Endothelial cell (in vitro differentiated cells): Measurements from ENCODE around the genes ABTB2 and ELF5.

- PRO-cap: no peak
These were observed 1.8 kb downstream of the CSTF3 start for GRCh38 chr11:33159484-33159873.

- PRO-cap: no peak
These were observed 17.3 kb upstream of the CSTF3 start for GRCh38 chr11:33178497-33178998.

DNA sequence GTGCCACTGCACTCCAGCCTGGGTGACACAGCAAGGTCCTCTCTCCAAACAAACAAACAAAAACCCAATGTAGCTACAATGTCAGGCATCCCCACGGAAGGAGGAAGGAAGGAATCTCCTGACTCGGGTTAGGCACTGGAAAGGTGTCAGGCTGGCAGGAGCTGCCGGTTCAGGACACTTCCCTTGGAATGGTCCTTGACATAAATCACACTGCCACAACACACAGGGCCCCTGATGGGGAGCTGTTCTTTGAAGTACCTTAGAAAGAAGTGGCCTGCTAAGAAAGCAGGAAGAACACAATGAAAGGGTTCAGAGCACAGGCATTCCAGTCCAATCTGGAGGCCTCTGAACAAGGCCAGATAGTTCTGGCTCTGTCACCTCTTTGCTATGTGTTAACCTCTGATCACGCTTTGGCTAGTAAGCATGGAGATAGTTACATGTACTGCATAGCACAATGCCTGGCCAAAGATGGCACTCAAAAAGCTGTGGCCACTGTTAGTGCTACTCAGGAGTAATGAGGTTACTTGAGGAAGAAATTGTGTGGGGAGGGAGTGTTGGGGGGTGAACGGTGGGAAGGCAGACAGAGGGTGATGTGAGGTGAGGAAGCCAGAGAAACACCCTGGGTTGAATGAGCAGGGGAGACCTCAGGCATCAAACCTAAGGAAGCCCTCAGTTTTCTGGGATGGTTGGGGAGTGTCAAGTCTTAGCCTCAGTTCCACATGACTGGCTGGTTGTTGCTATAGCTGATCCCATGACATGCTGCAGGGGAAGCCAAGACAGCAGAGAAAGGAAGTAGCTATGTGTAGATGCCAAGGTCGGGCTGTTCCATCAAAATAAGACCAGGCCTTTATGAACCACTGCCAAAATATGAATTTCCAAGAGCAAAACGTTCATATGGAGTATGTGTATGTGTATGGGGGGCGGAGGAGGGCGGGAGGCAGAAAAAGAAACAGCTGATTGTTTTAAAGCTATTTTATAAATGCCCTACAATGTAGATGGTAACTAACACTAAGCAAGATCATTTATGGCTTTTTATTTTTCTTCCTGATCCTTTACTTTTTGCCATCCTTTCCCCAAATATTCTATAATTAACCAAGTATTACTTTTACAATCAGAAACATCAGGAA, 11.8 kb downstream of the CD59 start:
- PRO-cap: bidirectional peak, plus-strand start at position 328 of the sequence, minus-strand start at position 53 of the sequence

- PRO-cap: unidirectional peak, plus-strand start at chr11:33735469
These were observed 1.1 kb downstream of the CD59 start for GRCh38 chr11:33734933-33735740.

DNA sequence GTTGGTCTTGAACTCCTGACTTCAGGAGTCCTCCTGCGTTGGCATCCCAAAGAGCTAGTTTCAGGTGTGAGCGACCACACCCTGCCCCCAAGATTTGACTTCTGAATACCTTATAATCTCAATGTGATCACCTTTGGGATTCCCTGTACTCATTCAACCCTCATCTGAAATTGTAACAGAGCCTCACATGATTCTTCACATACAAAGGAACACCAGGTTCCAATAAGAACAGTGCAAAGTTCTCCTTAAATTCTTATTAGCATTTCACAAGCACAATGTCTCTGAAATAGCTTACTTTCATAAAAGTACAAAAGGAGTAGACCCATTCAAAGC, 17.4 kb downstream of the FBXO3 start:
- PRO-cap: no peak

DNA sequence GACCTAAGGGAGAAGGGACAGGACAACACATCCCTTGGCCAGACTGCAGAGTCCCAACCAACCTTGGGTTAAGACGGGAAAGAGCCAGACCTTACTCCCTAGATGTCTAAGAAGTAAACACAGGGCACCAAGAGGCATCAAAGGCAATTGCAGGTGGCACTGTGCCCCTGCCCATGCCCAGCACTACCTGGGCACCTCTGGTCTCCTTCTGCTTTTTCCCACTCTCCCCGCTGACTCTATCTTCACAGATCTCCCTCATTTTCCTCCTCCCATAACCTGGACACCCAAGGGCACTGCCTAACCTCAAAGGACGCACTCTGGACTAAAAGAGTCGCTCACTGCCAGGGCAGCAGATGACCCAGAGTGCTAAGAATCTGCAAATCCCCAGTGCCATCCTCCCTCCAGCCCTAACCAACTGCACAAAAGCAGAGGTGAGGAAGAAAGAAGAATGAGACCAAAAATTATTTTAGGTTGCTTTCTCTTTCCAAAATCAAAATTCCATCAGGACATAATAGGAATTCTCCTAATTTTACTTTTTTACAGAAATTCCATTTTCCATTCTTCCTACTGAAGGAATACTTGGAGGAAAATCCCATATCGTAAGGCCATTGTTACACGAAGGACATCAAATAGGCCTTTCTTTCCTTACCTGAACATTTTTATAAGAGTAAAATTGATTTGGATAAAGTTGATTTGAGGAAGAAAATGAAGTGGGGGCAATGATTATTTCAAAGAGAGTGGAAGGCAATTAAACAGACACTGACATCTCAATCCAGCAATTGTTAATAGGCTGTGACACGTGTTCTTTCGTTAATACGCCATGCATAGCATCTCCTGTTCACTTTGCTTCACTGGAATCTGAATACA, 26.7 kb downstream of the LMO2 start:
- PRO-cap: unidirectional peak, minus-strand start at position 657 of the sequence

GRCh38 chr11:33941461-33942147, 49.7 kb upstream of the LMO2 start:
- PRO-cap: no peak

DNA sequence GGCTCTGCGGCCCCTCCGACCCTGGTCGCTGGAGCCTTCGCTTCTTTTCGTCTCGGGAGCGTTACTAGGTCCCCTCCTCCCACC, 989 bp downstream of the CAPRIN1 start:
- PRO-cap: no peak

DNA sequence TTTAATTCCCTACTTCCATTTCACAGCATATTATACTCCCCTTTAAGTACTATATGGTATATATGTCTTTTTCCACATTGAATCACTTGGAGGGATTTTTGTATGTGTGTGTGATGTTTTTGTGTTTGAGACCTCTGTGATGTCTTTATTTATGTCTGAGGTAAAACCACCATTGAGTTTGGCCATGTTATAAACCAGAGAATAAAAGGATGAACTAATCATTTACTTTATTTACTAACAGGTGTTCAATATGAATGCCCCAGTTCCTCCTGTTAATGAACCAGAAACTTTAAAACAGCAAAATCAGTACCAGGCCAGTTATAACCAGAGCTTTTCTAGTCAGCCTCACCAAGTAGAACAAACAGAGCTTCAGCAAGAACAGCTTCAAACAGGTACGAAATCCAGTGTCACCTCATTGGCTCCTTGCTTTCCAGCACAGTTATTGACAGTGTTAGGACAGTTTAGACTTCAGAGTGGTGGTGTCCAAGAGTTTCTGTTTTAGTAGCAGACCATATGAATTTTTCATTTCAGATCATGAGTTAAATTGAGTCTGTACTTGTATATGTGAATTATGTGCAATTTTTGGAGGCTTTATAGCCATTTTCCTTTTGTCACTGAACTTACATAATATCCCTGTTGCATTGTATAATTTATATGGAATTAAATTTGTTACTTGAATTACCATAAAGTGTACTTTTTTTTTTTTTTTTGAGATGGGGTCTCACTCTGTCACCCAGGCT, 13.6 kb upstream of the NAT10 start:
- PRO-cap: no peak

- PRO-cap: no peak
These were observed 36.2 kb downstream of the NAT10 start for GRCh38 chr11:34141539-34142099.

DNA sequence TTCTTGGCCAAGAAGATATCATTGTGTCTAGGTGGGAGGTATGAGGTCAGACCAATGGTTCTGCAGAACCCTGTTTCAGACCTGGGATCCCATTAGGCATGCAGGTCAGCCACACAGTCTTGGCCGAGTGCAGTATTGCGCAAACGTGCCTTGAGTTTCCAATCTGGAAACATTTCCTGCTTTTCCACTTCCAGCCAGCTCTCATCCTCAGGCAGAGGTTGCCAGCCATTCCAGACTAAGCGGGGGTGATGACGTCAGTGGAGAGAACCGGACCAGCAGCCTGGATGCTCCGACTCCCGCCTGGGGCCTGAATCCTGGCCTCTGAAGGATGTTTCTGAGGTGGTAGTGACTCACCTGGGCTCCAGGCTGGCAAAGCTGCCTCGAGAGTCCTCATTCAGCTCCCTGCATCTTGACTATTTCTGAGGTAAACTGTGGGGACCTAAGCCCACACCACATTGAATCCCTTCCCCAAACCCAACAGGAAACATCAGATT, 83.1 kb downstream of the ABTB2 start:
- PRO-cap: no peak

DNA sequence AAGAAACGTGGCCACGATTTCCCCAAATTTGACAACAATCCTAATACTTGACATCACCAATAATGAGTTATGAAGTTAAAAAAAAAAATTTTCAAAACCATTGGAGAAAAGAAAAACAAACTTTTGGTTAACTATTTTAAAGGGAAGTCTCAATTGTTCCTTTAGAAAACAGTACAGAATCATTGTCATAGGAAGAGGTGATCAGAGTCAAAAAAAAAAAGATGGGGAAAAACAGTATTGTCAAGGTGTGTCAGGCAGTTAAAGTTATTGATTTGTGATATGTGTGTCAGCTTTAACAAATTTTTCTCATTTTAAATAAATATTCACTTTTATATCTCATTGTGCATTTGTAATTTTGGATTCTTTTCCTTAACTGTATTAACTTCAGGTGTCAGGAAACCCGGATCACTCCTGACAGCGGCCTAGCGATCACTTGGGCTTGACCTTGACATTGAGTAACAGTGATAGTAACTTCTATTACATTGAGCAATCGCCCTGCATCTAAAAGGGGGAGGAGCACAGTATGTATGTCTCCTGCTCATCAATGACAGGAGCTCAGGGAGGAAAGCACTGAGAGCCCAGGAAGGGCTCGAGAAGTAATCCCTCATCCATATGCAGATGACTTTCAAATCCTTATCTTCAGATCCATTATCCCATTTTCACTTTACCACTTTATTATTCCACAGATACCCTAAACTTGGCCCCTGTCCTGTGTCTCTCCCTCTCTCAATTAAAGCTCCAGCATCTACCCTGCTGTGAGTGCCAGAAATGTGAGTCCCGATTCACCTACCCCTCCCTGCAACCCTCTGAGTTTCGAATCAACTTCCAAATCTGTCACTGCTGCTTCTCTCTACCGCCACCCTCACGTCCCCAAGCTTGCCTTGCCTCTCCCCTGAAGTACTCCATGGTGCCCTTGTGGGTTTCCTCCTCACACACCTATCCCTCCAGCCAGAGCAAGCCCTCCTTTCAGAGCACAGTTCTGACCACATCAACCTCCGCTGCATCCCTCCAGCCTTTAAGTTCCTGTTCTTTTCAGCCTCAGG, 47.9 kb downstream of the ABTB2 start:
- PRO-cap: no peak

- PRO-cap: bidirectional peak, plus-strand start at chr11:34358347, minus-strand start at chr11:34358008
These were observed at the start of gene ABTB2 for GRCh38 chr11:34357558-34358124. Gene ABTB2, minus strand, starts transcription at chr11:34358010.

- PRO-cap: no peak
These were observed at the start of gene ELF5 for GRCh38 chr11:34513490-34514331. Gene ELF5, minus strand, starts transcription at chr11:34513794.

DNA sequence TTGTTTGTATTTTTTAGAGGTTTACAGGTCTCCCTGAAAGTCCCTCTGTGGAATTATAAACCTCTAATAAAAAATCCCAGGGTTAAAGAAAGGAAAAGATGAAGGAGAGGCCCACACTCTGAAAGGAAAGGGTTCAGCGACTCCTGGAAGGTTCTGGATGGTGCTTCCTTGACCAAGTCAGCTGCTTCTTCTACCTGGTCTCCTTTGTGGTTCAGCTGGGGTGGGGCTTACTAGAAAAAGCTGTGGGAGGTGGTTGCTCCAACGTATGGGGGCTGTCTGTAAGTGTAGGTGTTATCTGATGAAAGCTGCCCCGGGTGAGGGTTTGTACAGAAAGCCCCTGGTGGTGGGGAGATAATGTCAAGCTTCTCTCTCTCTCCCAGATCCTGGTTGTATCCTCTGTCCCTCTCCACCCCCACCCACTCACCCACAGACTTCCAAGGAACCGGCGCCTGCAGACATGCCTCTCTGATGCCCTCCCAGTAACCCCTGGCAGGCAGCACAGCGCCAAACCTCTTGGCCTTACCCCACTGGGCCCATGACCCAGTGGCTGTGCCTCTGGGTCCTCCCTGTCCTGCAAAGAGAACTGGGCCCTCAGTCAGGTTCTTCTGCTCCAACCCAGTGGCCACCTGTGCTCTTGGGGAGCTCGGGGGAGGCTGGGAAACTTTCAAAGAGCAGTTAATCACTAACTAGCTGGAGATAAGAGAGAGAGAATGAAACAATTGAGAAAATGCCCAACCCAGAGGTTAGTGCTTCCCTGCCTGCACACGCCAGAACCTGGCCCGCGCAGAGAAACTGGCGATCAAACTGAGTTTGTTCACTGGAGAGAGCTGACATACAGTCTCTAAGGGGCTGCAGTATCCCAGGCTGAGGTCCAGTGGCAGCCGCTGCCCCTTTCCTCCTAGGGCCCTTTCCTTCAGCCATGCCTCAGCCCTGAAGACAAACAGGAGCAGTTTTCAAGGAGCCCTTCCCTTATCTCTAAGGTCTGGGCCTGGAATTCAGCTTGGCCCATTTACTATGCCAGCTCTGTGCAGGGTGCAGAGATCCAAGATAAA, 20.4 kb upstream of the EHF start:
- PRO-cap: no peak

DNA sequence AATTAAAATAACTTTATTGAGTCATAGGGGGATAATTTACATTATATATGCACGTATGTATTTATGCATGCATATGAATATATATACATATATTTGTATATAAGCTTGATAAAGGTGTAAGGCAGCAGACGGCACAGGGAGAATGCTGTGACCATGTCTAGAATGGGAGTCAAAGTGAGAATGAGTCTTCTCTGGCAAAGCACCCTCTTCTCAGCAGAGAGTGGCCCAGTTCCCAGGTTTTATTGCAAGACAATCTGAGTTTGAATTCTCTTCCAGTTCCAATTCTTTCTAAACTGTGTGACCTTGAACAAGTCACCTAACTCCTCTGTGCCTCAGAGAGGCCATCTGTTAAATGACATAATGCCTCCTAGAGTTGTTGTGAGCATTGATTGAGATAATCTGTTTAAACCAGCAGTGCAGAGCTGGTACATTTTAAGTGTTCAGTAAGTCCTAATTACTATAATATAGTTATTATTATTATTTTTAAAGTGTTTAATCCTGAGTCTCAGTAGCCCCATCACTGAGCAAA, 13.8 kb downstream of the EHF start:
- PRO-cap: no peak

DNA sequence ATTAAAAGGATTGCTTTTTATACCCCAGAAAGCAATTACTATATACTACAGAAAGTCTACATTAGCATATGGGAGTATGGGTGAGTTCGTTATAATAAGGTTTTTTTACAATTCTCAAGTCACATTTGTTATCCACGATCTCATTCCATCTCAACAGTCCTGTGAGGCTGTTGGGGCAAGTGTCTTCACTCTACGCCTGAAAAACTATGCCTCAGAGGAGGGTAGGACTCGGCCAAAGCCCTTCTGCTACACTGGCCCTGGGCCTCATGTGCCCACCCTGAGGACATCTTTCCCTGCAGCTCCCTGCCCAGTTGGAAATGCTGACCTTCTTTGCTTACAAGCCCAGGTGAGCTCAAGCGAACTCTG, 18.4 kb downstream of the EHF start:
- PRO-cap: no peak

GRCh38 chr11:34654694-34655387, 33.9 kb downstream of the EHF start:
- PRO-cap: no peak

DNA sequence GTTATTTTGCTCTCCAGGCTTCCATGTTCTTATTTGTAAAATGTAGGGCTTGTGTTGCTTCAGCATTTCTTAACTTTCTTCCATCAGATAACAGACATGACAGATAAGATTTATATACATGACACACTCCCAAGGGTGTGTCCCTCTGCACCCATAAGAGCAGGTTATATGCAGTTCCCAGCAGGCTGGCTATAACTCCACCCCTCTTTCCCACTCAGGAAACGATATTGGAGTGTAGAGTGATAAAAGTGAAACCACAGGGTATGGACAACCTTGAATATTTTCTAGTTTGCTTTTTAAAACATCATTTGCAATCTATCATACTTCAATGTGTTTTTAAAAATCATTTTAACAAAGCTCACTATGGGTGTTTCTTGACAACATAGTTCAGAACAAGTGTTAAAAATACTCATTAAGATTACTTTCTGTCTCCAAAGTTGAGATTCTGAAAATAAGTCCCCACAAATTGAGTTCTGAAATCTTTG, 65.7 kb downstream of the APIP start:
- PRO-cap: no peak

GRCh38 chr11:35150501-35151369, 11.8 kb downstream of the CD44 start:
- PRO-cap: no peak